B cell (primary cell): ENCODE data around the gene FAM162A.

GRCh38 chr3:121659107-121660104, 1.3 kb downstream of the HCLS1 start:
- PRO-cap, result no peak
- CAGE, long polyA plus RNA, result no peak

GRCh38 chr3:122383933-122384798, at the start of gene FAM162A:
Gene FAM162A (plus strand): TSS chr3:122384182.
- PRO-cap, result bidirectional peak, plus-strand start at chr3:122384230, minus-strand start at chr3:122384038; unidirectional peak, minus-strand start at chr3:122384538
- CAGE, long polyA plus RNA, result start-site peak on the plus strand at chr3:122384166-122384274, 3,801 and 4,490 reads in 2 replicates

DNA sequence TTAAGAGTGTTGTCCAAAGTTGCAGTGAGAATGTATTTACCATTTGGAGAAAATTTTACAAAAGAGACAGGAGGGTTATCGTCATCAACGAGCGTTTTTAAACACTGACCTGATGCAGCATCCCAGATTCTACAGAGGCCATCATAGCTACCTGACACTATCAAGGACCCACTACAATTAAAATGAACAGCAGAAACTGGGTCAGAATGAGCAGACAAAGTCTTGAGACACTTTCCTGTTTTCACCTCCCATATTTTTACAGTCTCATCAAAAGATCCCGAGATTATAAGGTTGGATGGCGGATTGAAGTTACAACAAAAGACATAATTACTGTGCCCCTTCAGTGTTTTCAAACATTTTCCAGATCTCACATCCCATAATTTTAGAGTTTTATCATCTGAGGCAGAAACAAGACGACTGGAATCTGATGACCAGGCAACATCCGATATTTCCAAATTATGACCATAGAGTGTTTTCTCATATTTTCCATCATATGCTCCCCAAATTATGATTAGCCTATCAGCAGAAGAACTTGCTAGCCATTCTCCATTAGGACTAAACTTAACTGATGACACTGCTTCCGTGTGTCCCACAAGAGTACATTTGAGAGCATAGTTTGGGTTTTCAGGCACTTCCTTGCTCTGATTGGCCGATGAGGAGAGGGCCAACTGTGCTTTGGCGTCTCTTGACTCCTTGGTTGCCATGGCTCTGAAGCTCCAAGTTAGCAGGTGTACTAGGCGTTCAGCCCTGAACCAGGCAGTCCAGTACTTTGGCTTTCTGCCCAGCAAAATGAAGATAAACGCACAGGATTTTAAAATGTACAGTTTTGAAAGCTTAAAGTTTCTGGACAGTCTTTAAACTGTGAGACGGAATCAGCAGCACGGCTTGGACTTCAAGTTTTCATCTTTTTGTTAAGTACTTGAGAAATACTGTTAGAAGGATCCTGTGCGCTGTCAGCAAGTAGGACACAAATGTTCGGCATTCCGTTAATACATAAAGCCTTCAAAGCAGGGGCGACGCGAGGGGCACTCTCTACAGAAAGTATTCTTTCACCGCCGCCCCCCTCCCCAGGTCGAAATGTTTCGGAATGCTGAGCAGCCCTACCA, 684 bp downstream of the WDR5B start:
- PRO-cap, result bidirectional peak, plus-strand start at position 731 of the sequence, minus-strand start at position 567 of the sequence
- CAGE, long polyA plus RNA, result no peak

- PRO-cap, result unidirectional peak, minus-strand start at chr3:122502280
- CAGE, long polyA plus RNA, result no peak
Observed at GRCh38 chr3:122502067-122502820, 12.5 kb downstream of the KPNA1 start.

- PRO-cap, result no peak
- CAGE, long polyA plus RNA, result no peak
Observed at GRCh38 chr3:122714334-122714782, 33.7 kb downstream of the PARP14 start.

- PRO-cap, result no peak
- CAGE, long polyA plus RNA, result no peak
Observed at GRCh38 chr3:122761922-122762291, 31.7 kb downstream of the HSPBAP1 start.

DNA sequence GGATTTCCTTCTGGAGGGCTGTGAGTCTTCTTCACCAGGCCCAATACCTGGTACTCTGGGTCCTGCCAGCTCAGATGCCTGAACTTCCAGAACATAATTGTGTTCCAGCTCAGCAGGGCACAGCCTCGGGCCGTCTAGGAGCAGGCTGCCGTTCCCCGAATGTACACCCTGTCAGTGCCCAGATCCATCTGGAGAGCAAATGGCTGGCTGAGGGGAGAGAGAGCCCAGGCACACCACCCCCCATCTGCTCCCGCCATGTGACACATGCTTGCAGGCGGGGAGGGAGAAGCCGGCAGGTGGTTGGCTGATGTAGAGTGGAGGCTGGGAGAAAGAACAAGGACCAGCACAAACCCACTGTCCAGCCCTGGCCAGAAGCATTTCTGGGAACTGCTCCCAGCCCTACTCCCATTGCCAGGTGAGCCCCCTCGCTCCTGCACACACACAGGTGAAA, 53.7 kb downstream of the SEMA5B start:
- PRO-cap, result no peak
- CAGE, long polyA plus RNA, result no peak

- PRO-cap, result no peak
- CAGE, long polyA plus RNA, result no peak
Observed at GRCh38 chr3:123058627-123059018, 8.2 kb upstream of the PDIA5 start.

DNA sequence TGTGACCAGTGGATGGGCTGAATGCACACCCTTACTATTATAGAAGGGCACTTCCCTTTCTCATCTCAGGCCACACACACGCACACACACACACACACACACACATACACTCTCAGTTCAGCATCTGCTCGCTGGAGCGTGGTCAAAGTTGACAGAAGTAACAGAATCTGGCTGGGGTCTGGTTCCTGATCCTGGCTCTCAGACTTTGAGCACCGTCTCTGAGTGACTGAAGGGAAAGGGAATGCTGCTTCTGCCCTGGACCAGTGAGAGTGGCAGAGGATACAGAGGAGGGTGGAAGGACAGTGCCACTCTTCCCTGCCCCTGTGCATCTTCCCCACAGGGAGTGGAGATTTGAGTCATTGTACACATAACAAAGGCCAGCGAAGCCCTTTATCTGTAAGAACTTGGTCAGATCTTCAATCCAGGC, 38.8 kb downstream of the PDIA5 start:
- PRO-cap, result no peak
- CAGE, long polyA plus RNA, result no peak

DNA sequence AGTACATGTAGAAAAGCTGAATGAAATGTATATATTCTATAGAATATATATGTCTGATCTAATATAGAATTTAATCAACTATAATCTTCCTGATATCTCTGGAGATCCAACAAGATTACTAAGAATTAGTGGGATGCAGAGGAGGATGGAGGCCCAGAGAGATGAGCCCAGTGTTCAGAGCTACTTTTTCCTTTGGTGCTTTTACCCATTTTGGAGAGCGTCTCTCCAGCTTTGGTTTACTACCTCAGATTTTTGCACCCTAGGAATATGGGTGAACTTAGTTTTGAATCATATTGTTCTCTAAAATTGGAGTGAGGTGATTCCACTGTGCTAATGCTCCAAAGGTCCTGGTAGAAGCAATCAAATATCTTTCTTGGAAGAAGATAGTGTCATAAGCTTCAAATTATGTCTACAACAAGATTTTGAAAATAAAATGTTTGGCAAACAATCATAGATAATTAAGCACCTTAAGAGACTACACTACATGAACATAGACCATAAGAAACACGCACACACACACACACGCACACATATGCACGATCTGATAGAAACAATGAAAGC, 34.6 kb downstream of the SEC22A start:
- PRO-cap, result no peak
- CAGE, long polyA plus RNA, result no peak

DNA sequence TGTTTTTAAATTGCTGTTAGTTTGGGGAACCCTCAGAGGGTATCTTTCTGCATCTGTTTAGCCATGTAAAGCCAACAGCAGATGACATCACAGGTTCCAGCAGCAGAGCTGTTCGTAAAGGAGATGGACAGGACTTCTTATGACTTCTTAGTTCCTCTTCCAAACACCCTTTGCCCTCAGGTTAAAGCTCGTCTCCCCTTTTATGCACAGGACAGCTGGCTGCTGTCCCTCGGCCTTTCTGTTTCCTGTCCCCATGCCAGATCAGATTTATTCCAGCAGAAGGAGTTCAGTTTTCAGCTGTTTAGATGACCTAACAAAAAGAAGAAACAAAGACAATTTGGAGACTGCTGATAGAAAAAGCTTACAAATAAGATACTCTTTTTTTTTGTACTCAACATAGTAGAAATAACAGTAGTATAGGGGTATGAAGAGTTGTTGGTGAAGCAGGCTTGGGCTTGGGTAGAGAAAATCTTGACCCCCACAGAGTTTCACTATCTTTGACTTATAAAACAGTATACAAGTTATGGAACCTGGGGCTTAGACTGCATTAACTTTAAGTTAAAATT, 45.2 kb downstream of the SEC22A start:
- PRO-cap, result no peak
- CAGE, long polyA plus RNA, result no peak

DNA sequence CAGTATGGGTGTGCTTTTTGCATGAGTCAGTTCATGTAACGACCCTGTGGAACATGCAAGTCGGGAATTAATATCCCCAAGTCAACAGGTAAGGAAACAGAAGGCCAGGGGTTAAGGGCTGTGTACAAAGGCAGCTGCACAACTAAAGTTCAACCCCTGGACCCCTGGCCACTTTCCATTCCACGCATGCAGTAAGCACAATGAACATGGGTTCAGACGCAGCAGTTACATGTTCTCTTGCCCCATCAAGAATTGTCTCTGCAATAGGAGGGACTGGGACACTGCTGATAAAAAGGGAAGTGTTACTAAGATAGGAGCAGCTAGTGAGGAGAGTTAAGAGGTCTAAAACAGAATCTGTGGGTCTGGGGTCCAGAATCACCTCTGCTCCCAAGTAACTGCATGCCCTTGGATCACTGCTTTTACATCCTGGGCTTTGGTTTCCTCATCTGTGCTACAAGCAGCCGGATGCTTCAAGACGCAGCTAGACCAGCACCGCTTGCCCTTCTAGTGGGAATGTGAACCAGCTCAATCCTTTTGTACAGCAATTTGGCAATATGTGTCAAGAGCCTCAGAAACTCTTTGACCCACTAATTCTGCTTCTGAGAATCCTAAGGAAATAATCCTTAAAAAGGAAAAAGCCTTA, 49.0 kb downstream of the ADCY5 start:
- PRO-cap, result no peak
- CAGE, long polyA plus RNA, result no peak

GRCh38 chr3:123401759-123402548, 46.9 kb downstream of the ADCY5 start:
- PRO-cap, result no peak
- CAGE, long polyA plus RNA, result no peak

DNA sequence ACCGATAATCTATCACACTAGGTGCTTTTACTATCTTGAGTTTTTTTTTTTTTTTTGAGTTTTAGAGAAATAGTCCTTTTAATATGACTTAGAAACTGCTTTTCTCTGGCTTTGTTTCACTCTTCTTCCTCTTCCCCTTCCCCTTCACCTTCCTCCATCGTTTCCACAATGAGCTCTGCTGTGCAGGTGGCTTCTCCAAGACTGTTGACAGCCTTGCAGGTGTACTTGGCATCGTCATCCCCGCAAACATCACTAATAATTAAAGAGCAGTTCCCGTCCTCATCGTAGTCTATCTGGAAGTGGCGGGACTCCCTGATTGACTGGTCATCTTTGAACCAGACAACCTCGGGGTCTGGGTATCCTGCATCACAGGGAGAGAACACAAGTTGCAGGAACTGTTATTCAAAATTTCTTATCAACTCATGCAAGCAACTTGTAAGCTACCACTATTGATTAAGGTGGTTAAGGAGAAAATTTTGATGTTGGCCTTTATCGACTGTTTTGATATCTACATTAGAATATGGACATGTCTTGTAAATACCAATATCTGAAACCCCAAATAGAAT, 29.2 kb upstream of the HACD2 start:
- PRO-cap, result no peak
- CAGE, long polyA plus RNA, result no peak

- PRO-cap, result no peak
- CAGE, long polyA plus RNA, result no peak
Observed at GRCh38 chr3:123660174-123660552, 75.3 kb upstream of the HACD2 start.

DNA sequence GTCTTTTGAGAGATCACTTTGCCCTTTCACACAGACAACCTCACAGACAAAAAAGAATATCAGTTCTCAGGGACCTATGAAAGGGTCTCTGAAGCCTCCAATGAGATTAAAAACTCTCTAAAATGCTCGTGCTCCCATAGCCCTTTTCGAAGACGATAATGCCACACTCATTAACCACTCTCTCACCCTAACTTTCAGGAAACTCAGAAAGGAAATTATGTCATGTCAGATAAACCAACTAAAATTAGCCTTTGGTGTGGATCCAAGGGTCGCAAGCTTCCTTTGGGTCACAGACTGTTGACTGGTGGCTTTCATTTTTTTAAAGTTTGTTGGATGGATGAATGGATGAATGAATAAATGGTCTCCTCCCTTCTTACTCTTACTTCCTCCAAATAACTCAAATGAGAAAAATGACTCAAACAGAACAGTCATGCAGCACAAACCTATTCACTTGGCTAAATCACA, 82.8 kb upstream of the HACD2 start:
- PRO-cap, result no peak
- CAGE, long polyA plus RNA, result no peak

DNA sequence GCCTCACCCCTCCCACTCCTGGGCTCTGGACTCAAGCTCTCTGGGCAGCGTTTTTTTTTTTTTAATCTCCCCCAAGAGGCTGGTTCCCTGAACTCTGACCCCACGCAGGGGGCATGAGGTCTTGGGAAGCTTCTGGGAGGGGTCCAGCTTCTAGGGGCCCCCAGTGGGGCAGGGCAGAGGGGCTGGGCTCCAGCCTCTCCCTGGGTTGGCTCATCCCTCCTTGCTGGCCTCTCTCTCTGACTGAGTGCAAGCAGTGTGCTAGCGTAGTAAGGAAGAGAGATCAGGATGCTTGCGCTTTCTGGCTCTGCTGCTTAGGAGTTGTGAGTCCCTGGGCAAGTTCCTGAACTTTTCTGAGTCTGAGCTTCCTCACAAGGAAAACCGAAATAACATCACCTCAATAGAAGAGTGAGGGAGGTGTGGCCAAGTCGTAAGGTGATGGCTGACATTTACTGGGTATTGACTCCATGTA, 101.5 kb upstream of the HACD2 start:
- PRO-cap, result no peak
- CAGE, long polyA plus RNA, result no peak

GRCh38 chr3:123700703-123701788, 116.2 kb upstream of the HACD2 start:
- PRO-cap, result no peak
- CAGE, long polyA plus RNA, result no peak

DNA sequence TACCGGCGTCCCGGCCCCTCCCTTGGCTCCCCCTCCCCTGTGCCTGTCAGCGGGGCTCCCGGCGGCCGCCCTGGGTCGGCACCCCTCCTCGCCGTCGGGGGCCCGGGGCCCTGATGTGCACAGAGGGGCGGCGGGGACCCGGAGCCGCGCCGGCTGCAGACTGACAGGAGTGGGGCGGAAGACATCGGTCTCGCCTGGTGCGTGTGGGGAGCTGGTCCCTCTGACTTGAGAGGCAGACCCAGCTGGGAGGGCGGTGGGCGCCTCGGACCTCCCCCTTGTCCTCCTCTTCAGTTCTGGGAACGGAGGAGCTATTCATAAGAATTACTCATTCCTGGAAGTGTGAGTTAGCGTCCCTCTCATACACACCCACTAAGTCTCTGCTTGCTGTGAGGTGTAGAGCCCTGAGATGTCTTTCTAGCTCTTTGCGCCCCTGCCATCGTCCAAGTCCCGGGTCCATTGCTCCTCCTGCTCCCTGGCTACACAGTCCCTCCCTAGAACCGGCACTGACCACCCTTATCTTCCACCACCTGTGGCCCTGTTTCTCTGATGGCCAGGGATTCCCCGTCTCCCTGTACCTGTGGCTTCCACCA, 1.1 kb downstream of the KALRN start:
- PRO-cap, result no peak
- CAGE, long polyA plus RNA, result no peak

GRCh38 chr3:124490922-124491539, 239.2 kb upstream of the UMPS start:
- PRO-cap, result no peak
- CAGE, long polyA plus RNA, result no peak